ENCODE measurements around the genes ZNF784, ZNF580, NLRP9, ZNF667 and ZNF71.

DNA sequence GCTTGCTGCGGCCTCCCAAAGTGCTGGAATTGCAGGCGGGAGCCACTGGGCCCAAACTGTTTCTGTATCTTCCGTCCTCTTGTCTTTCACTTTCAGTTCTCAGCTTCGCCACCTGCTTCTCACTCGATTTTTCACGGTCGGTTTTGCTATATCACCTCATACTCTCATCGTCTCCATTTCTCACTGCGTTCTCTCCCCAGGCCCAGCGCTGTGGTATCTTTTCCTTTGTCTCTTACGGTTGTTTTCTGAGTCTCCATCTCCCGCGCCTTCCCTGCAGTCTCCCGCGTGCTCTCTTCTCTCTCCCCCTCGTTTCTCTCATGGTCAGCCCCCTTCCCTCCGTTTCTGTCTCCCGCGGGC lies 14.9 kb downstream of the SSC5D start:
- RRBS = no CpG with 5 or more reads among the region's 19 CpGs

GRCh38 chr19:55554280-55555253 lies 9.2 kb upstream of the SBK3 start:
- RRBS = 70% methylated on average over 2 of the region's 18 CpGs

DNA sequence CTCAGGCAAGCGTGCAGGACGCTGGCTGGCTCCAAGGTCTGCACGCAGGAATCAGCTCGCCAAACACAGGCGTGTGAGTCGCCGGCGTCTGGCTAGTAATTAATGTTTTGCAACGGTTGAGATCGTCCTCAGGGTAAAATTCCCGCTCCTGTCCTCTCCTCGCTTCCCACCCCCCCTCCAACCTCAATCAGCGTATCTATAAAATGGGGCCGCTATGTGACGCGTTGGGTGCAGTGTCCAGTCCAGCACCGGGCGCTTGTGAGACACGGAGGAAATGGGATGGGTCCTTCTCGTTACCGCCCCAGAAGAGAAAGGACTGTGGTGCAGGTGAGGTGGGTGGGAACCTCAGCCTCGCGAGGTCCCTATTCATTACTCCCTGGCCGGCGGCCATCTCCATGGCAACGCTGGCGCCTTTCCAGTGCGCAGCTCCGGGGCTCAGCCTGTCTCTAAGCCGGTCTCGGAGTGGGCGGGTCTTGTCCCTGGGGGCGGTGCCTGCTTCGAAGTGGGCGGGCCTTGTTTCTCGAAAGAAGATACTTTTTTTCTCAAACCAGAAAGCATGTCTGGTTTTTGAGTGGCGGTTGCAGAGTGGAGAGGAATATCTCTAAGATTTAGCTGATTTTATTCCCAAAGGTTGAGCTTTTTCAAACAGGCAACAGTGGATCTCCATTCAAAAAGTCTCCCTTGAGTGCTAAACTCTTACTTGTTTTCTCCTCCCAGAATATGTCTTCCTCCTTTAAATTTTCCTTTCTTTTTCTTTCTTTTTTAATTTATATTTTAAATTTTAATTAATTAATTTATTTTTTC lies 6.6 kb upstream of the ZNF579 start:
- RRBS = 8% methylated on average over 12 of the region's 37 CpGs

DNA sequence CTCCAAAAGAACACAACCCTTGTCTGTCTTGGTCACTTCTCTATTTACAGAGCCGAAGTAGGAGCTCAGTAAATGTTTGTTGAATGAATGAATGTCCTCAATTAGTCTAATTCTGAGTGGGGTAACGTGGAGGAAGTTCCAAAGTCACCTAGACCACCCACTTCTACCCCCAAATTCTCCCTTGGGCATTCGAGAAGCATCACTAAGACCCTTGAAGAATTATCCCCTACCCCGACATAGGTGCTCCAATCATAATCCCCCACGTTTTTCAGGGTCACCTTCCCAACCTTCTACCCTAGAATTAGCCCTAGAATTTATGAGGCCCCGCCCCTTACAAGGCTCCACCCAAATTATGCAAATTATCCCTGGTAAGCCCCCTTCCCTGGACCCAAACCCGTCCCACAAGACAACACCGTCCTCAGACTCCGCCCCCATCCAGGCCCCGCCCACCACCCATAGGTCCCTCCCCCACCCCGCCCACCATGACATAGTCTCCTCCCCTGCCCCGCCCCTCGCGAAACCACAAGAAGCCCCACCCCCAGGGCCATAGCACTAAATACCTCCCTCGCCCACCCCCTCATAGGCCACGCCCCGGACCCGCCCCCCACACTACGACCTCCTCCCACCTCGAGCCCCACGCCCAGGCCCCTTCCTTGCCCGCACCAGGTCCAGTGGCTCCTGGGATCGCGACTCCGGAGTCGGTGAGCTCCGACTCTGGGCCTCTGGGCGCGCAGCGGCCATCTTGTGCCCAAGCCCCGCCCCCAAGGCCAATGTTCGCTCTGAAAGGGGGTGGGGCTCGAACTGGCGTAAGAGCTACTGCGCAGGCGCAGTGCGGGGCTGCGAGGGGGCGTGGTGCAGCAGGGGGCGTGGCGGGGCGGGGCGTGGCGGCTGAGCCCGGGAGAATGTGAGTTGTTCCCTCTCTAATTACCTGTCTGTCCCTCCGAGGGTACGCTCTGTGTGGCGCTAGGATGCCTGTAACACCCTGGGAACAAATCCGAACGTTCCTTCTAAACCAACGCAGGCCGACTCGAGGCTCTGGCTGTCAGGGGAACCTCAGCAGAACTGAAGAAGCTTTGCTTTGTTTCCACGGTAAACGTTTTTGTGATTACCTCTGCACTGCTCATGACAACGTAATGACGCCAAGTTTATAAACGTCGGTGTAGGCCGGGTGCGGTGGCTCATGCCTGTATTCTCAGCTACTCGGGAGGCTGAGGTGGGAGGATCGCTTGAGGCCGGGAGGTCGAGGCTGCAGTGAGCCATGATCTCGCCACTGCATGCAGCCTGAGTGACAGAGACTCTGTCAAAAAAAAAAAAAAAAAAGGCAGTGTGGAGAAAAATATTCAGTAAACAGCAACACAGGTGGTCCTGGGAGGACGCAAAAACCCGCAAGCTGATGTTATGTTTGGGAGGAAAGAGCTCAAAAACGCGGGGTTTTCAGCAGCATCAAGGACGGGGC lies at the start of gene ZNF784:
ZNF784 (minus strand) TSS at position 746 of the 1,456 bp plus-strand sequence.
- RRBS = under 1% methylated on average over 6 of the region's 71 CpGs

- RRBS = 0% methylated on average over 3 of the region's 37 CpGs
These were observed 5.7 kb upstream of the ZNF580 start for GRCh38 chr19:55634769-55635876.

- RRBS = no CpG with 5 or more reads among the region's 33 CpGs
These were observed 816 bp upstream of the ZNF580 start for GRCh38 chr19:55639901-55640470.

GRCh38 chr19:55640877-55641653 lies at the start of gene ZNF580:
TSS of gene ZNF580 (plus strand) at chr19:55641002.
- RRBS = 2% methylated on average over 34 of the region's 74 CpGs

DNA sequence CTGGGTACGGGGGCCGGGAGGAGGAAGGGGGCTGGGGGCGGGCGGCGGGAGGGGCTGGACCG lies 153 bp downstream of the ZNF581 start:
- RRBS = 0% methylated on average over 1 of the region's 6 CpGs

- RRBS = 97% methylated on average over 11 of the region's 40 CpGs
These were observed 2.0 kb upstream of the U2AF2 start for GRCh38 chr19:55652773-55653253.

- RRBS = no CpG with 5 or more reads among the region's 21 CpGs
These were observed 4.6 kb upstream of the EPN1 start for GRCh38 chr19:55670298-55670978.

DNA sequence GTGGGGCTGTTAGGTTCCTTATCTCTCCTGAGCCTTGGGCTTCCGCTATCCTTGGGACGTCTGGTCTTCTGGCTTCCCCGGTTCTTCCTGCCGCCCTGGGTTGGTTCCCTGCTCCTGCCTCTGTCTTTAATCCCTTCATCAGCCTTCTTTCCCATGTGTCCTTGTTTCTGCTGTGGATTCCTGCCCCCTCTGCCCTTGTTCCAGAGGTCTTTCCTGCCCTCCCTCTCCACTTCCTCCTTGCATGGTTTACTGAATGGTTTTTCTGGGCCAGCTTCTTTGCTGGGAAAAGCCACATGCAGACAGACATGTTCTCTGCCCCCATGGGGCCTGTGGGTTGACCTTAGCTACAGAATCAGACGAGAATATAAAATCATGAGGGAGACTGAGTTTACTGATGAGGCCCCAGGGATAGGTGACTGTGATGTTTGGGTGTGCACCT lies 2.6 kb downstream of the EPN1 start:
- RRBS = no CpG with 5 or more reads among the region's 5 CpGs

DNA sequence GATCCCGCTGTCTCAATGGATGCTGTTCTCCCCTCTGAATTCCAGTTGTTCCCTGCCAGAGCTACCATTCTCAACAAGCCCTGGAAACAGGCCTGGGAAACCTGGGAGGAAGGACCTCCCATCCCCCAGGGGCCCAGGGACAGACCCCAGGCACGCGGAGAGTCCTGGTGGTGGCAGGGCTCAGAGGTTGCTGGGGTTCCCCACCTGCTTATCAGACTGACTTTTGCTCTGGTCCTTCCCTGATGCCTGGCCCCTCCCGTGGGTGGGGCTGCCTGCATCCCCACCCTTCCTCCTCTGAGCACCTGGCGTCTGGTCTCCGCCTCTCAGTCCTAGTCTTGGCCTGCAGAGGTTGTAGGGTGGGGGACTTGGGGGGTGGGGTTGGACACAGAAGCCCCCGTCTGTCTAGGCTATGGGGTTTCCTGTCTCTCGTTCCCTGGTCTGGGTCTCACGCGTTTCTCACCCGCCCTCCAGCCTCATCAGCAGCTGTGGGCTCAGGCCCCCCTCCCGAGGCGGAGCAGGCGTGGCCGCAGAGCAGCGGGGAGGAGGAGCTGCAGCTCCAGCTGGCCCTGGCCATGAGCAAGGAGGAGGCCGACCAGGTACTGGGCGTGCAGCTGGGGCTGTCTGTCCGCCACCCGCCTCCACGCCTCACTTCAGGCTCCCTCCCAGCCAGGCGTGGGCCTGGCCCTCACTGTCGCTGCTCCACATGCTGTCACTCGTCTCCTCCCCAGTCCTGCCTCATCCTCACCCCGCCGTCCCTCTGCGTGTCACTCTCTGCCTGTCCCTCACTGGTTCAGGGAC lies 13.6 kb downstream of the EPN1 start:
- RRBS = no CpG with 5 or more reads among the region's 27 CpGs

DNA sequence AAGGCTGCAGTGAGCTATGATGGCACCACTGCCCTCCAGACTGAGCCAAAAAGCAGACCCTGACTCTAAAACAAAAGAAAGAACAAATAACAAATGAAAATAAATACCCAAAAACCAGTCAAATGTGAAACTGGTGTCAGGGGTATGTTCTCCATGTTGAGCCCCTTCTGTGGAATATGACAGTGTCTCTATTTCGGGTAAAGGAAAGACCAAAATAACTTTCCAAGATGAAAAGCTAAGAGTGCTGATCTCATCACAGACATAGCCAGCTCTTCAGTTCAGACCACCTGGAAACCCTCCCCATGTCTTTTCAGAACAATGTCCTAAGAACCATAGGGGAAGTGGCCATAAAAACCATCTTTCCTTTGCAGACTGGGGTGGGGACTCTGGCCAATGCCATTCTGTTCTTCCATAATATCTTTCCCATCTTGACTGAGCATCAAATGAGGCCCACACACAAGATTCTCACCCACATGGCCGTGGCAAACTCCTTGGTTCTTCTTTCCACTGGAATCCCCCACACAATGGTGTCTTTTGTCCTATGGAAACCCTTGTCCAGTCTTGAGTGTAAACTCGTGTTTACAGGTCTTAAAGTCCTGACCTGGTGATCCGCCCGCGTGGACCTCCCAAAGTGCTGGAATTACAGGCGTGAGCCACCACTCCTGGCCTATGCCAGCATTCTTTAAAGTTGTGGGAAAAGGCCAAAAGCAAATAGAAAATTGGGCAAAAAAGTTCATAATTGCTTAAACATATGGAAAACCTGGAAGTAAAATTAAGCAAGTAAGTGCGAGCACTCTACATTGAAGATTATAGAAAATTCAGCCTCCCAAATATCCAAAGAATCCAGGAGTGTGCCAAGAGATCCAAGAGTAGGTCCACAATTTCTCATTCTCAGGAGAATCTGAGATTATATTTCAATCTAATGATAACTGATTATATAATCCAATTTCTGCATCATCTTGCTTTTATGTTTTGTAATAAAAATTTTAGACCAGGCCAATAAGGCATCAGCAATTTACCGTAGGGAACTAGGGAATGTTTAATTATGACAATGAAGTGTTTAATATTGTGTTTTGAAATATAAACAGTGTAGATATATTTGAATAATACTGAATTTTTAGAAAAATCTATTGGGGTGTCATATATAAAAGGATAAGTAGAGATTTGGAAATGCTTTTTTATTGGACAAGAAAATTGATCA lies 30.5 kb downstream of the NLRP9 start:
- RRBS = no CpG with 5 or more reads among the region's 9 CpGs

GRCh38 chr19:55738225-55738714 lies at the start of gene NLRP9:
TSS of gene NLRP9 (minus strand) at chr19:55738402.
- RRBS = no CpG with 5 or more reads among the region's 3 CpGs

DNA sequence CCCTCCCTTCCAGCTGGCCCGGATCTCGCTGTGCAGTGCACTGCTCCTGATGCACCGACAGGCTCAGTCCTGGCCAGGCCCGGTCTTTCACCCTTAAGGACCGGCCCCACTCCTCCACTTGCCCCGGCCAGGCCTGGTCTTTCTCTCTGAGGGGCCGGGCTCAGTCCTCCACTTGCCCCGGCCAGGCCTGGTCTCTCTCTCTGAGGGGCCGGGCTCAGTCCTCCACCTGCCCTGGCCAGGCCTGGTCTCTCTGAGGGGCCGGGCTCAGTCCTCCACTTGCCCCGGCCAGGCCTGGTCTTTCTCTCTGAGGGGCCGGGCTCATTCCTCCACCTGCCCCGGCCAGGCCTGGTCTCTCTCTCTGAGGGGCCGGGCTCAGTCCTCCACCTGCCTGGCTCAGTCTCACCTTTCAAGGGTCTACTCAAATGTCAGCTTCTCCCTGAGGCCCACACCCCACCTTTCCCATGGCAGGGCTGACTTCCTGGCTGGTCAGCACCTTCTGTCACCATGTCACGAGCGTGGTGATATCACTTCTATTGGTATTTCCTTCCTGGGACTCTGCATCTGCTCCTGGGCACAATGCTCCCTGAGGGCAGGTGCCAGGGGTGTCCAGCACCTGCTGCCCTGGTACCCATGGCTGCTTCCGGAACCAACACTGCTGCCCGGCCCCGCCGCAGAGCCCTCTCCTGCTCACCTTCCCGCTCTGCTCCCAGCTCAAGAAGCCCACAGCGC lies 6.8 kb downstream of the ZNF787 start:
- RRBS = 96% methylated on average over 5 of the region's 22 CpGs

DNA sequence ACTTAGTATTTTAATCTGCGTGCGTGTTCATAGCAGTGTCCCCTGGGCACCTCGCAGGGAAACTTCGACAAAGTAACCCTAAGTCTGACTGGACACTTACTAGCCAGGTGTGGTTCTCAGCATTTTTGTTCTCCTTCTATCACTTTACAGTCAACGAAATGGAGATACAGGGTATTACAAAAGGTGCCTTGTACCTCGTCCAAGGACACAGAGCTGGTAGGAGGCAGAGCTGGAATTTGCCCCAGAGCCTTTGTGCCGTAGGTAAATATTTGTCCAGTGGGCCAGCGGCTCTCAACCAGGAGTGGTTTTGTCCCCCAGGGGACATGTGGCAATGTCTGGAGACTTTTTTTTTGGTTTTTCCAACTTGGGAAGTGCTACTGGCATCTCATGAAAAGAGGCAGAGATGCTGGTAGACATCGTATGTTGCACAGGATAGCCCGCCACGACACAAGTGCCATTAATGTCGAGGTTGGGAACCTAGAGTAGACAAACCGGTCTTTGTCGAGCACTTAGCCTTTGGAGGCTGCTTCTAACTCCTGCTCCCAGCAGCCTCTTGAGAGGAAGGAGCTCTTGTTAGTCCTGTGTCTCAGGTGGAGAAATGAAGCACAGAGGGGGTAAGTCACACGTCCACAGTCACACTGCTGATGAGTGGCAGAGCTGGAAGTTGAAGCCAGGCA lies 1.2 kb downstream of the ZNF444 start:
- RRBS = no CpG with 5 or more reads among the region's 15 CpGs

DNA sequence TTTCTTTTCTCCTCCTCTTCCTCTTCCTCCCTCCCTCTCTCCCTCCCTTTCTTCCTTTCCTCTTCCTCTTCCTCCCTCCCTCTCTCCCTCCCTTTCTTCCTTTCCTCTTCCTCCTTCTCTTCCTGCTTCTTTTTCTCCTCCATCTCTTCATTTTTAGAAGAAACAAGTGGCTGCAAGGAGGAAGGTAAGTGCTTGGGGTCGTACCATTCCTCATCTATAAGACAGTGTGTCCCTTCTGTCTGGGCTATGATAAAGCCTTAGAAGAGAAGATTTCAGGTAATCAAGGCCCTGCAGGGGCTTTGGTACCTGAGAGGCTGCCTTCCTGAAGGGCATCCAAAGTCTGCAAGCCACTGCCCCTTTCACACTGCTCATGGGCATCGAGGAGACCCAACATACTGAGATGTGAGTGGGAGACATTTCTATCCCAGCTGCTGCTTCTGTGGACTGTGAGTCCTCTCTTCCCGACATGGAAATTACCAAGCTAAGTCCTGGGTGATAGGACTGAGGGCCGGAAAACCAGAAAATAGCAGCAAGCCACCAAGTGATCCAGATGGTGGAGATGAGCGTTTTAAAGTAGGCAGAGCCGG lies 17.2 kb downstream of the ZSCAN5A start:
- RRBS = 88% methylated on average over 1 of the region's 6 CpGs

- RRBS = under 1% methylated on average over 19 of the region's 74 CpGs
These were observed at the start of gene ZNF667 for GRCh38 chr19:56477060-56477664. TSS of gene ZNF667 (minus strand) at chr19:56477345.

- RRBS = under 1% methylated on average over 40 of the region's 55 CpGs
These were observed at the start of gene ZNF71 for GRCh38 chr19:56594810-56595772. TSS of gene ZNF71 (plus strand) at chr19:56595302.

DNA sequence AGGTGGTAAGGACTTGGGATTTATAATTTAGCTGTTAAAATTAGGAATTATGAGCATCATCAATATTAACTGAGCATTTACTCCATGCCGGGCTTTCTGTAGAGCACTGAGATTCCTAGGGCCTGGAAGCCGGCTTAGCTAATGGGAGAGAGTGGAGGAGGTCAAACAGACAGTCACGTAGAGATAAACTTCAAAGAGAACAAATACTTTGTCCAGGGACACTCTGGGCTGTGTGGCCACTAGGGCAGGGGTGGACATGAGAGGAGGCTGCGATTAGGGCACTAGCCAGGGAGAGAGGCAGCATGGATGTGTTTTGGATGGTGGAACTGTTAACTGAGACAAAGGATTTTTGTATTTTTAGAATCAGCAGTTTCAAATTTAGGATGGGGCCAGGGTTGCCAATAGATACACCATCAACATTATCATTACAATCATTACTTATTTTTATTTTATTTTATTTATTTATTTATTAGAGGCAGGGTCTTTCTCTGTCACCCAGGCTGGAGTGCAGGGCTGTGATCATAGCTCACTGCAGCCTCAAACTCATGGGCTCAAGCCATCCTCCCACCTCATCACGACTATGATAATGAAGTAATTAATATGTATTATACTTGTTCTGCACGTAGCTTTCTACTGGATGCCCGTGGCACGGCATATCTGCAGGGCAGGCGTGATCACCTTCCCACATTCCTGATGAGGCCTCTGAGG lies 134.5 kb upstream of the PEG3 start:
- RRBS = no CpG with 5 or more reads among the region's 9 CpGs

All from CMK (cell line).